Measurements from ENCODE around the genes PCDH11Y, NLGN4Y and HSFY2.

- PRO-cap = no peak
These were observed 184.8 kb upstream of the PCDH11Y start for GRCh38 chrY:4815306-4815662.

GRCh38 chrY:5000001-5000440 lies at the start of gene PCDH11Y:
Gene PCDH11Y, plus strand, starts transcription at chrY:5000296.
- PRO-cap = unidirectional peak, plus-strand start at chrY:5000296

DNA sequence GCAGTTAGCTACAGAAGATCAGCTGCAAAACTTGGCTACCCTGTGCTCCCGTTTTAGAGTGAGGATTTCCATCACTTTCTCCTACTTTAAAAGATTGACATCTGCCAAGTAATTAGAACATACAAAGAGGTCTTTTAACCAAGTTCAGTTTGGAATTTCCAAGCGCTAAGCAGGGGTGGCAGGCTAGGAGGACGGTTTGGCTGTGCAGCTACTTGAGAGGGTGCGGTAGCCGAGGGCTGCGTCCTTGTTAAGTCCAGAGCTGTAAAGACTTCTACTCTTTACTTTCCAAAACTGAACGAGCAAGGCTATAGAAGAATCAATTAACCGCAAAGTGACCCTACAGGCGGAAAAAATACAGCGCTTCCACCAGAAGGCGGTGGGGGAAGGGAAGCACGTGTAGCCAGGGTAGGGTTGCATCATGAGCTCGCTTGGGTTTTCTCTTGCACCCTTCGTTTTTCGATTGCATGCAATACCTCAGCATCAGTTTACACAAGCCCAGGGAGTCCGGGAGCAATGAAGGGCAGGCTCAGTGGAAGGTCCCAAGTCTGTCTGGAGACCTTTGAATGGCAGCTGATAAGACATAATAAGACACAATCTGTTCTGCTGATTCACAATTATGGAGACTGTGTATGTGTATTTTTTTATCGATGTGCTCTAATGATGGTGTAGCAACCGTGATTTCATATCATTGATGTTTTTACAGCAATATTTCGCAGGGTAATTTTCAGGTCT lies 1.4 kb upstream of the TBL1Y start:
- PRO-cap = no peak

- PRO-cap = no peak
These were observed 261.1 kb upstream of the AMELY start for GRCh38 chrY:7172666-7173045.

DNA sequence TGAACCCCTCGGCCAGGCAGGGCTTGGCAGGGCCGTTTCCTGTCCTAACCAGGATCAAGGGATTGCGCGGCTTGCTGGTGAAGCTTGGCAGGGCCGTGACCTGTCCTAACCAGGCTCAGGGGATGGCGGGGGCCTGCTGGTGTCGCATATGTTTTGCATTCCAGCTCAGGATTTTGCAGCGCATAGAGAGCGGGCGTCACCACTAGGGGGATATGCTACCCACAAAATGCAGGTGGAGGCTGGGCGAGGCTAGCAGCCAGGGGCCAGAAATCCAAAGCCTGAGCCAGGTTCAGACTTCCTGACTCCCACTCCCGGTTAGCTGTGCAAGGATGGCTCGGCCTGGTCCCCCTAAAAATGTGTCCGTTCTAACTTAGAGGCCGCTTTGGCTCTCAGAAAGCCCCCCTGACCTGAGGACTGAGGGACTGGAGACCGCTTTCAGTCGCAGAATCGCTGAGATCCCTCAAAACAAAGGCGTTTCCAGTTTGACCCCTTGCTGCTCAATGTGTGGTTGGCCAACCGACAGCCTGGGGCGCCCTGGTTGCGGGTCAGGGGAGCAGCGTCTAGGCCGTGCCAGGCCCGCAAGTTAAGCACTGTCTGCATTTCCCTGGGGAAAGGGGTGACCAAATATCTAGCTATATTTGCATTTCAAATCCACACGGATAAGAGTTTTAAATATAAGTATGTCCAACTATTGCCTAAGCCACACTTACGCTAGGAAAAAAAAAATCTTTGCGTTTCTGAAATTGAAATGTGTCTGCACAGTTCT lies 361.1 kb upstream of the AMELY start:
- PRO-cap = no peak

- PRO-cap = no peak
These were observed 565.3 kb downstream of the TSPY10 start for GRCh38 chrY:10092969-10093363.

DNA sequence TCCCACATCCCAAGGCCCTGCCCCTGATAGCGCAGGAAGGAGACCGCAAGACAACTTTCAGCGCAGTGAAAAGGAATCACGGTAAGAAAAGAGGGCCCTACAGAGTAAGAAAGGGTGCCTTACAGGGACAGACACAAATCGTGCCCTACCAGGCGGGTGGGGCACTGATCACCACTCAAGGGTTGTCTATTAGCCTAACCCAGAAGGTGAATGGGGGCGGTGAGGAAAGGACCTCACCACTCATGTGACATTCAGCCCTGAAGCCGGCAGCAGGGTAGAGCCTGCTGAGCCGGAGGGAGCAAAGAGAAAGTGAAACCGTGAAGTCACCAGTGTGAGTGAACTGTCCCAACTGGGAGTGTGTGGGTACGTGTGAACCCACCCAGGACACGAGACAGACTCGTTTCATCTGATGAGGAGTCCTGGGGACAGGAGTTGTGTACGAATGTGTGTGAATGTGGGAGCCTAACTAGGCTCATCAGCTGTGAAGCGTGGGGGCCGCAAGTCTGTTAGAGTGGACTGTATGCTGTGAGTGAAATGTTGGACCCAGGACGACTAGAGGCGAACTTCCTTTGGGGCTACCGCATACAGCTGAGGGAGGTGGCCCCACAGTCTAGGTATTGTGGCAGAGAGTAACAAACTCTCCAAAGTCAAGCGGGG lies 43.9 kb downstream of the UTY start:
- PRO-cap = no peak

- PRO-cap = bidirectional peak, plus-strand start at chrY:14524544, minus-strand start at chrY:14524426; unidirectional peak, plus-strand start at chrY:14524792
These were observed at the start of gene NLGN4Y for GRCh38 chrY:14524077-14525412. Gene NLGN4Y, plus strand, starts transcription at chrY:14524529.

DNA sequence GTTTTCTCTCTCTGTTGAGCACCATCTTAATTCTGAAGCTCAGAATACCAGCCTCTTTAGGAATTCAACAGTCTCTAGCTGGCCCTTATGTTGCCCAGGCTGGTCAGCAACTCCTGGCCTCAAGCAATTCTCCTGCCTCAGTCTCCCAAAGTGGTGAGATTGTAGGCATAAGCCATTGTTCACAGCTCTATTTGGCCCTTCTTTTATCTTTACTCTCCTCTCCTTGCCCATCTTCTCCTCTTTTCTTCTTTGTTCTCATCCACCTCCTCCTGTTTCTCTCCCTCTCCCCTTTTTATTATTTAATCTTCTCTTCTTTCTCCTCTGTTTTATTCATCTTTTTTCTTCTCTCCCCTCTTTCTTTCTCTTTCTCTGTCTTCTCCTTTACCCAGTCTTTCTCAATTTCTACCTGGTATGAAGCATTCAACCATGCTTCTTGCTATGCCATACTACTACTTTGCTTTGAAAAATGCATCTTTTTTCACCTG lies 1268.4 kb downstream of the NLGN4Y start:
- PRO-cap = no peak

GRCh38 chrY:18773607-18773950 lies at the start of gene HSFY2:
Gene HSFY2, minus strand, starts transcription at chrY:18773735.
- PRO-cap = no peak

DNA sequence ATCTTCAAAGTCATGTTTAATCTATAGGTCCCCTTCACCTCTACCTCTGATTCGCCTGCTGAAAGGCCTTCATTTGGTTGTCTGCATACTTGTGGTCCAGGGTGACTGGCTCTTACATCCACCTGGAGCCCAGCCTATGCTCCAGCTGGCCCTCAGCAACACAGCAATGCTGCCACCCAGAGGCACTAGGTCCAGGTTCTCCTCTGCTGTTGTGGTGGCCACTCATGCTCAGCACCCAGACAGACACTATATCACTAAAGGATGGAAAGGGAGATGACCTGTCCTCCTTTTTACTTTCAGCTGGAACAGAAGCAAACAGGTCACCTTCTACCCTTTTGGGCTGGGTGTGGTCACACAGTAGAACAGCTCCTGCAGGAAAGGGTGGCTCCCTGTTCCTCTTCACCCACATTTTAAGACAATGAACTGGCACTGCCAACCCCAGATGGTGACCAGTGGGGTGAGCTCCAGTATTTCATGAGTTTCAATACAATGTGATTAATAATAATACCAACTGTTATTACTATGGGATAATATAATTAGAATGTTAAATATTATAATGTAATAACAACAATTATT lies 242.4 kb upstream of the HSFY2 start:
- PRO-cap = no peak

GRCh38 chrY:19744033-19744618 lies 400 bp downstream of the KDM5D start:
- PRO-cap = bidirectional peak, plus-strand start at chrY:19744495, minus-strand start at chrY:19744421

- PRO-cap = bidirectional peak, plus-strand start at chrY:21240507, minus-strand start at chrY:21240327
These were observed 270.9 kb upstream of the RBMY1B start for GRCh38 chrY:21240139-21240754.

GRCh38 chrY:26408881-26409354 lies 787.0 kb downstream of the CDY1 start:
- PRO-cap = no peak